ENCODE measurements around a stretch of chr6.

GRCh38 chr6:37007008-37007216, 1.5 kb downstream of the FGD2 start:
- PRO-cap, result no peak

DNA sequence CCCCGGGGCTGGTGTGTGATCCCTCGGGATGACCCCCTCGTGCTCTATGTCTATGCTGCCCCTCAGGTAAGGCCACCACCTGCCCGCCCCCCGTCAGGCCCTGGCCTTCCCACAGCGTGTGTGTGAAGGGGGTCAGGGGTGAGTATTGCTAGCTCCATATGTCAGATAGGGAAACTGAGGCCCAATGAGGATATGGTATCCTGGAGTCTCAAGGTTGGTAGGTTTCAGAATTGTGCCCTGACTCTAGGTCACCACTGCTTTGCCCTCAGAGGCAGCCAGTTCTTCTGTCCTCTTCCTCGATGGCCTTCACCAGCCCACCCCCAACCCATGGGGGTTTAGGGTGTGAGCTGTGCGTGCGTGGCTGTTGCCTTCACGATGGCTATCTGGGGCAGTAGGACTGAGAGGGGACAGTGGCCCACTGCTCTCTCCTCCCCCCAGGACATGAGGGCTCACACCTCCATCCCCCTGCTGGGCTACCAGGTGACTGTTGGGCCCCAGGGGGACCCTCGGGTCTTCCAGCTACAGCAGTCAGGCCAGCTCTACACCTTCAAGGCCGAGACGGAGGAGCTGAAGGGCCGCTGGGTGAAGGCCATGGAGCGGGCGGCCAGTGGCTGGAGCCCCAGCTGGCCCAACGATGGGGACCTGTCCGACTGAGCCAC, 22.2 kb downstream of the FGD2 start:
- PRO-cap, result no peak

- PRO-cap, result bidirectional peak, plus-strand start at chr6:37169330, minus-strand start at chr6:37169349; bidirectional peak, plus-strand start at chr6:37169482, minus-strand start at chr6:37169649; unidirectional peak, minus-strand start at chr6:37169714; bidirectional peak, plus-strand start at chr6:37170152, minus-strand start at chr6:37169861
These were observed 793 bp upstream of the PIM1 start for GRCh38 chr6:37168779-37169939.

DNA sequence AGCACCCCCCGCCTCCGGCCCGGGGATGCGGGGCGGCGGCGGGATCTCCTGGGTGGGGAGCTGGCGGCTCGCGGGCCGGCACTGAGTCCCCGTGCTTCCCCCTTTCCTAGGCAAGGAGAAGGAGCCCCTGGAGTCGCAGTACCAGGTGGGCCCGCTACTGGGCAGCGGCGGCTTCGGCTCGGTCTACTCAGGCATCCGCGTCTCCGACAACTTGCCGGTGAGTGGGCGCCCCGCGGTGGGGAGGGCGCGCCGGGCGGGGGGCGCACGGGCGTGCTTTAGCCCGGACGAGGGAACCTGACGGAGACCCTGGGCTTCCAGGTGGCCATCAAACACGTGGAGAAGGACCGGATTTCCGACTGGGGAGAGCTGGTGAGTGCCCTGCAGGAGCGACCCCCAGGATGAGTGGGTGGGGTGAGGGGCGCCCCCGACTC, 726 bp downstream of the PIM1 start:
- PRO-cap, result no peak

GRCh38 chr6:37176382-37177128, 6.6 kb downstream of the PIM1 start:
- PRO-cap, result no peak

- PRO-cap, result no peak
These were observed 13.2 kb downstream of the PIM1 start for GRCh38 chr6:37183101-37183700.

GRCh38 chr6:37187111-37187817, 17.3 kb downstream of the PIM1 start:
- PRO-cap, result no peak

GRCh38 chr6:37209442-37210061, 39.6 kb downstream of the PIM1 start:
- PRO-cap, result no peak

- PRO-cap, result no peak
These were observed 60.8 kb upstream of the CCDC167 start for GRCh38 chr6:37560500-37560871.

DNA sequence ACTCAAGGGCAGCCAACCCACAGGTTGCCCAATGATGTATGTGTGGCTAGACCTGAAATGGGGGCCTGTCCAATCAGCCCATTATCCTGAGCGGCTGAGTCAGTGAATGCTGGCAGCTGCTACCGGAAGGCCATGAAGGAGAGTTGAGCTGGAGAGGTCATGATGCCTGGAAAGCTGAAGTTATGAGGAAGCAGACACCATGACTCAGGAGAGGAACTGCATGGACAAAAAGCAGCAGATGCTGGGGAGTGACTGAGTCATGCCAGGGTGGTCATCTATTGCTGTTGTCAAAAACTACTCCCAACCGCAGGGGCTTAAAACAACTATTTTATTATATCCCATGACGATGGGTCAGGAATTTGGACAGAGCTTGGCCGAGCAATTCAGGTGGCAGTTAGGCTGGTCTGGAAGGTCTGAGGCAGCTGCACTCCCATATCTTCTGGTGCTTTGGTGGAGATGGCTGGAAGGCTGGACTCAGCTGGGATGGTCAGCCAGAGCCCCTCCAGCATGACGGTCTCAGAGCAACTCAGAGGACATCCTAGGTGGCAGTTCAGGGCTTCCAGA, 67.2 kb downstream of the MDGA1 start:
- PRO-cap, result no peak

DNA sequence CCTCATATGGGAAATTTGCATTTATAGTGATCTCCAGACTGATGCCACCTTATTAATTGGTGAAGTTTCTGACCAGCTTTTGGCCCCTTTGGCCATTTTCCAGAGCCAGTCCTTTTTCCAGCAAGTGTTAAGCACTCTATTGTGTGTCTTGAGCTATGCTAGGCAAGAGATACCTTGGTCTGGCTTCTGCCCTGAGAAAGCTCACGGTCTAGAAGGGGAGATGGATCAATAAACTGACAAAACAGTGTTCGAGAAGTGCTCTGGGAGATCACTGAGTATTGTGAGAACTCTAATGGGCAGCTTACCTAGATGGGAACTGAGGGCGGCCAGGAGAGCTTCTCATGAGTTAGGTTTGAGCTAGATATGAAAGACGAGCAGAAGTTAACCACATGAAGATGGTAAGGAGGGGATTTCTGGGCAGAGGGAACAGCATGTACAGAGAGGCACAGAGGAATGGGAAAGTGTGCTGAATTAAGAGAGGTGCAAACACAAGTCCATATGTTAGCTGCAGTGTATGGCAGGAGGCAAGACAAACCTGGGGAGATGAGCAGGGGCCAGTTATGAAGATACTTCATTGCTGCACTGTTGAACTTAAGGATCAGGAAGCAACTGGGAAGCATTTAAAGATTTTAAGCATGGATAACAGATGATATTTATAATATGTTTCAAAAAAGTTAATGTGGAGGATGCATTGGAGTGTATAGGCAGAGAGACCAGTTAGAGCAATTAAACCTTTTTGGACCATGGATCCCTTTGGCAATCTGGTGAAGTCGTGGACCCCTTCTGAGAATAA, 12.0 kb downstream of the ZFAND3 start:
- PRO-cap, result no peak

GRCh38 chr6:37852637-37853921, 33.6 kb downstream of the ZFAND3 start:
- PRO-cap, result no peak

- PRO-cap, result no peak
These were observed 108.4 kb downstream of the ZFAND3 start for GRCh38 chr6:37927859-37928466.

DNA sequence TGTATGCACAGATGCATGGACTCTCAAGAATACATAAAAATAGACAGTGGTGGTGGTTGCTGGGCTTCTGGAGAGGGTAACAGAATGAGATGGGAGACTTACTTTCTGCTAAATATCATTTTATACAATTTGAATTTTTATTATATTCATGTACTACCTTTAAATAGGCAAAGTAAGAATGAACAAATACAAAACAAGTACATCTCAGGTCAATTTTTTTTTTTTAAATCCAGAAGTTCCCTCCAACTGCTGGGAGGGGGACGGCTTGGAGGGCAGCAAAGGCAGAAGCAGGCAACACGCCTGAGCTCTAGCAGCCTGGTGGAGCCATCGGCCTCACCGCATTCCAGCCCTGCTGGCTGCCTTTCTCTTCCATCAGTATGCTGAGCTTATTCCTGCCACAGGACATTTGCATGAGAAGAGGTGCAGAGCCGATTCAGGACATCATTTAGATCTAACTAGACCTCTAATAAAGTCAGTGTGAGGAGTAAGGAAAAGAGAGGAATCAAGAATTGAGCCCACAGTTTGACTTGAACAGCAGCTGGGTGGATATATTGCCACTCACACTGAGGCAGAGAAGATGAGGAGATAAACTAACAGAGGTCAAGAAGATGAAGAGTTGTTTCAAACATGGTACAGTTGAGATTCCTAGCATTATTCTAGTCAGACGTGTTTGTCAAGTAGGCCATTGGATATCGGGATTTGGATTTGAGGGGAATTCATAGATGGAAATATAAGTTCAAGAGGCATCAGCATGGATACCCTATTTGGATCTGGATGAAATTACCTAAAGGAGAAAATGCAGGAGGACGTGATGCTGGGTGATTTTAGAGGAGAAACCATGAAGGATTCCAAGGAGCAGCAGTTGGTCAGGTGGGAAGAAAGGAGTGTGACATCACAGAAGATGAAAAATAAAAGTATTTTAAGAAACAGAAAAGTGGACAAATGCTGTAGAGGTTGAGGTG, 319.0 kb downstream of the ZFAND3 start:
- PRO-cap, result no peak

DNA sequence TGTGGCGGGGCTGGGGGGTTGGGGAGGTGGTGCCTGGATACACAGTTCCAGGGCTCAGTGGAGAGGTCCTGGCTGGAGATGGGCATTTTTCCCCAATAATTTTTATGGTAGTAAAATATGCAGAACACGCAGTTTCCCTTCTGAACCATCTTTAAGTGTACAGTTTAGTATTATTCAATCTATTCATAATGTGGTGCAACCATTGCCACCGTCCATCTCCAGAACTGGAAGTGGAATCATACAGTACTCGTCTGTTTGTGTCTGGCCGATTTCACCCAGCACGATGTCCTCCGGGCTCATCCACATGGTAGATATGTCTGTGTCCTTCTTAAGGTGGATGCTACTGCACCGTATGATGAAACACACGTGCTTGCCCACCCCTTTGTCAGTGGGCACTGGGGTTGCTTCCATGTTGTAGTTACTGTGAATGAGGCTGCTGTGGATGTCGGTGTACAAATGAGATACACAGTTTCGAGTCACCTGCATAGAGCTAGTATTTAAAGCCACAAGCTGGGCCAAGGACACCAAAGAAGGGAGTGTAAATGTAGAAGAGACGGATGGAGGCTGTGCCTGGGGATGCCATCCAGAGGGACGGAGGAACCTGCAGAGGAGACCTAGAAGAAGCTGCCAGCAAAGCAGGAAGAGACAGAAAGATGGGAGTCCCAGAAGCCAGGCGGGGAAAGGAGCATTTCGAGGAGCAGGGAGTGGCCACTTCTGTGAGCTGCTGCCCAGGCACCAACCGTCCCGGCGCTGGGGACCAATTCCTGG, 339.1 kb downstream of the ZFAND3 start:
- PRO-cap, result no peak

DNA sequence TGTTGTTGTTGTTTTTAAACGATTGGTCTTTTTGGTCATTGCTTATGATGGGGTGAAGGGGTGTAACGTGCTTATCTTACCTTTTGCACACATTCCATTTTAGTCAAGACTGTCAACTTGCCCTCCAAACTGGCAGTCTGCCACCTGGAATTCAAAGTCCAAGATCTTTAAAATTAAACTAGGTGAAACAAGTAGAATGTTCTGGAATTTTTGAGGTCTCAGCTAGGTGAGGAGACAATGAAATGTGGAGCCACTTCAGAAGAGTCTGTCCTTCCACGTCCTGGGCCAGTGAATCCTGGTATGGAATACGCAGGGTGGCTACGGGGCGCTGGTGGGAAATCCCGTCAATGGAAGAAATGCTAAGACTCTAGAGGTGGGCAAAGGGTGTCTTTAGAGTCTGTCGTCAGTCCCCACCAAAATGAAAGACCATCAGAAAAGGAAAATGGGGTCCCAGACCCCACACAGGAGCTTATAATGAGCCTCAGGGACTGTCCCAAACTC, 344.7 kb downstream of the ZFAND3 start:
- PRO-cap, result no peak

DNA sequence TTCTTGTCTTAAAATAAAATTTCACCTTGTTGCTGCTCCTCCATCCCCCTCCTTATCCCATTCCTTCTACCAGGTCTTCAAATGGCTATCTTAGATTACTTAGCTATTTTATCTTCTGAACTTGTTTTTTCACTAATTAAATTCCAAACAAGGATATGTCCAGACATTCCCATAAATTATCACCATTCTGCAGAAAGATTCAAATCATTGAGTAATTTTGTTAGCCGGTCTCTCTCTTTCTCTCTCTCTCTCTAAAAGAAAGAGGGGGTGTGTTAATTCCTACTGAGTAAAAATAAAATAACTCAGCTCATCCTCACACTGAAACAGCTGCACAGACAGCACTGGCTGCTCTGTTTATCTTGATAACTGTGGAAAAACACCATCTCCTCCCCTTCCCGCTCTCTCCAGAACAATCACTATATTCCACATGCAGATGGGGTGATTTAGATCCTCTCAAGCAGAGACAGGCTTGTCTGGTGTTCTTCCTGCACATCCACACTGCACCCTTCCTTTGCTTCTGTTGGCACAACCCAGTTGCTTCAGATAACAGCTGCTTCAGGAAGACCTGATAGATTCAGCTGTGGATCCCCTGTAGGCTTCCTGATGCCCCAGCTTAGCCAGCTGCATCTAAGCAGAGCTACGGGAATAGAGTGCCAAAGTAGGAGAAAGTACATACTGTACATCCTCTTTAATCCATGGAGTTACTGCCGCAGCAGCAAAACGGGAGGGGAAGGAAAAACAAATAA, 281.8 kb downstream of the BTBD9 start:
- PRO-cap, result no peak

GRCh38 chr6:38600067-38600770, 39.5 kb downstream of the BTBD9 start:
- PRO-cap, result no peak

- PRO-cap, result no peak
These were observed 7.3 kb downstream of the KCNK5 start for GRCh38 chr6:39221595-39222787.

DNA sequence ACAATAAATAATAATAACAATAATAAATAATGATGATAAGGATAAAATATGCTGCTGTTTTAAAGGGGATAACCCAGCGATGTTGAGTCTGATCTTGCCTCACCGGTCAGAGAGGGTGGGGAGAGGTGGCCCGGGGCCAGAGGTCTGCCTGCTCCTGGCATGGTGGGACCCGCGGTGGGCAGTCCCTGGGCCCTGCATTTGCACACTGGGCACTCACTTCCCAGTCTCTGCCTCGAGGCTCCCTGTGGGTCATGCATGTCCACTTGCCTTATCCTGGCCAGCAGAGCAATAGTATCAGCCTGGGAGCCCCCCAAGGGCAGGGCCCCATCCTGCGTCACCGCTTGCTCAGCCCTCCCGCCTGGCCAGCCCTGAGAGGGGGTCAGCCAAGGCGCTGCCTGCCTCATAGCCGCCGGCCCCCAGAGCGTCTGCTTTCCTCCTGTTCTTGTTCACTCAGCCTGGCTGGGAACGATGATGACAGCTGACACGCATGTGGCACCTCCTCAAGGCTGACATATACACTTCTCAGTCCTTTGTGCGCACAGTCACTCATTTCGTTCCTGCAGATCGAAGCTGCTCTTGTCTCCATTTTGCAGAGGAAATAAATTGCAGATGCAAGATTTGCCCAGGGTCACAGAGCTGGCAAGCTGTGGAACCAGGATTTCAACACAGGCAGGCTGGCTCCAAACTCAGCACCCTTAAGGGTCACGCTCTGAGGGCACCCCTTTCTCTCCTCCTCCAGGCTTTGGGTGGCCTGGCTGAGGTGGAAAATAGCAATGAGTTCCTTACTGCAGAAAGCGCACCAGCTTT, 17.4 kb downstream of the KCNK17 start:
- PRO-cap, result no peak